Endothelial cell of umbilical vein (primary cell): ENCODE results near the genes PRSS2 and EPHB6.

- PRO-cap, result no peak
CAGE:
- cytosol, long polyA minus RNA, result no peak
- cytosol, long polyA plus RNA, result no peak
- long polyA plus RNA, result no peak
- nucleus, long polyA minus RNA, result no peak
- nucleus, long polyA plus RNA, result no peak
These were observed 101.0 kb downstream of the PARP12 start for GRCh38 chr7:139961408-139962499.

DNA sequence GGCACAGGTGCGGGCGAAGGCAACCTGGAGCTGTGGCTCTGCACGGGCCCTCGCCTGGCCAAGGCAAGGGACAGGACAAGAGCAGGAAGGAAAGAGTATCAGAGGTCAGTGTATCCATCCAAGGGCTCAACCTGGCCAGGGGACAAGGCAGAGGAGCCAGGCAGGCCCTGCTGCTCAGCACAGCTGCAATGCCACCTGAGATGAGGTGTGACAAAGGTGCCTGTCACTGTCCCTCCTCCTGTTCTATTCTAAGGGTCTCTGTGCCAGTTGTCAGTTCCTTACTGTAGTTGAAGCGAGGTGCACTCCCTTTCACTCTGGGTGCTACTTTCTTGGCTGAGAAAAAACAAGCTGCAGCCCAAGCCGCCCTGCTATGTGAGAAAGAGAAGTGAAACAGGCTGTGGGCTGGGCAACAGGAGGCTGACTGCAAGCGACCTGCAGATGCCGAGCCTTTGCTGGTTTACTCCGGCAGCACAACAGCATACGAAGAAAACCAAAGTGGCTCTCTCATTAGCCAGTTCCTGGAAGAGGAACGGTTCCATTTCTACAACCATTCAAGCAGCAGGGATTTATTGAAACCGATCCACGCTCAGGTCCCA, 33.3 kb upstream of the KDM7A start:
- PRO-cap, result no peak
CAGE:
- cytosol, long polyA minus RNA, result no peak
- cytosol, long polyA plus RNA, result no peak
- long polyA plus RNA, result no peak
- nucleus, long polyA minus RNA, result no peak
- nucleus, long polyA plus RNA, result no peak

DNA sequence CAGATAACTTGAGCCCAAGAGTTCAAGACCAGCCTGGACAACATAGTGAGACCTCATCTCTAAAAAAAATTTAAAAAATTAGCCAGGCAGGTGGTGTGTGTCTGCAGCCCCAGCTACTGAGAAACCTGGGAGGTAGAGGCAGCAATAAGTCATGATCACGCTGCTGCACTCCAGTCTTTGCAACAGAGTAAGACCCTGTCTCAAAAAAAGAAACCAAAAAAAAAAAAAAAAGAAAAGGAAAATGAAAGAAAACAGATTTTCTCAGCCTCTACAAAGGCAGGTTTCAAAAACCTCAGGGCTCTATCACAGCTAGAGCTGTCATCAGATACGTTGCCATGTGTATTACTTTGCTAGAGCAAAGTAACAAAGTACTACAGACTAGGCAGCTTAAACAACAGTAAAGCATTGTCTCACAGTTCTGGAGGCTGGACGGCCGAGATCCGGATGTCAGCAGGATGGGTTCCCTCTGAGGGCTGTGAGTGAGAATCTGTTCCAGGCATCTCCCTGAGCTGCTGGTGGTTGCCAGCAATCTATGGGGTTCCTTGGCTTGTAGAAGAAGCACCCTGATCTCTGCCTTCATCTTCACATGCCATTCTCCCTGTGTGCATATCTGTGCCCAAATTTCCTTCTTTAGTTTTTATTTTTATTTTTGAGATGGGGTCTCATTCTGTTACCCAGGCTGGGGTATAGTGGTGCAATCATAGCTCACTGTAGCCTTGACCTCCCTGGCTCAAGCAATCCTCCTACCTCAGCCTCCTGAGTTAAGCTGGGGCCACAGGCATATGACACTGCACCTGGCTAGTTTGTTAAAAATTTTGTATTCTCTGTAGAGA, 48.8 kb upstream of the KDM7A start:
- PRO-cap, result no peak
CAGE:
- cytosol, long polyA minus RNA, result no peak
- cytosol, long polyA plus RNA, result no peak
- long polyA plus RNA, result no peak
- nucleus, long polyA minus RNA, result no peak
- nucleus, long polyA plus RNA, result no peak

DNA sequence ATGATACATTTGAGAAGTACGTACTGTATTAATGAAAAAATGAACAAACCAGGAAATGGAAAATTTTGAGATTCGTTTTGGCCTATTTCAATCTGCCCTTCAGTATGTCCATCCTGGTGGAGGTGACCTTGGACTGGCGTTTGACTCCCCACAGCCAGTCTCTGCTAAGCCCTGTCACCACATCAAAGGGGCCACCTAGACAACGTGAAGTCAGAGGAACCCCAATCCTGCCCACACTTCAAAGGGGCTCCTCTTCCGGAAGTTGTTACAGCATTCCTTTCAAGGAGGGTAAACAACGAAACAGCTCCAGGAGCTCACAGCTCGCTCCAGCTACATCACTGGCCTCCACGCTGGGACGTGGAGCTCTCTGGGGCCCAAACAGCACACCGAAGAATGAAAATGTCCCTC, 52.7 kb upstream of the KDM7A start:
- PRO-cap, result no peak
CAGE:
- cytosol, long polyA minus RNA, result no peak
- cytosol, long polyA plus RNA, result no peak
- long polyA plus RNA, result no peak
- nucleus, long polyA minus RNA, result no peak
- nucleus, long polyA plus RNA, result no peak

- PRO-cap, result no peak
CAGE:
- cytosol, long polyA minus RNA, result no peak
- cytosol, long polyA plus RNA, result no peak
- long polyA plus RNA, result no peak
- nucleus, long polyA minus RNA, result no peak
- nucleus, long polyA plus RNA, result no peak
These were observed 53.2 kb upstream of the KDM7A start for GRCh38 chr7:140229900-140230446.

DNA sequence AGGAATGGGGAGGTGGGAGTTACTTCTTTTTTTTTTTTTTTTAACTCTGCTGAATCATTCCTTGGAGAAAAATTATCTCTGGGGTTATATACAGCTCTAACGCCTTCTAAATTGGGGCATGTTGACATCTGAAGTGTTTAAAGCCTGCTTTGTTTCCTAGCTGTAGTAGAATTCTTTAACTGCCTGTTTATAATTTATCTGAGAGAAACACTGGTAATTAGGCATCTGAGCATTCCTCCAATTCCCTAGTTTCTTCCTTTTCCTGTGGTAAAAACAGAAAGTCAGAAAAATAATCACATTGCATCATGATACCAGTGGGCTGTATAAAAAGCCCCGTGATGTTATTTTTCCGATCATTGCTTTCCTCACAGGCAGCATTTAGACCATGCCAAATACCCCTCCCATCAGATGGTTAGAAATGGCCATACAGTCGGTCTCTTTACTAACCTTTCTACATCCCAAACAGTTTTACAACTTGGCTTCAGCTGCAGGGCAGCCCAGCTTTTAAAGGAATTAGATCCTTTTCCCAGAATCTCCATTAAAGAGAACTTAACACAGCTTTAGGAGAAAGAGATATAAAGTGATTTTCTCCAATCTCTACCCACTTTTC, 98.7 kb upstream of the KDM7A start:
- PRO-cap, result unidirectional peak, plus-strand start at position 407 of the sequence
CAGE:
- cytosol, long polyA minus RNA, result no peak
- cytosol, long polyA plus RNA, result no peak
- long polyA plus RNA, result no peak
- nucleus, long polyA minus RNA, result no peak
- nucleus, long polyA plus RNA, result no peak

GRCh38 chr7:140607455-140608107, 33.0 kb downstream of the DENND2A start:
- PRO-cap, result no peak
CAGE:
- cytosol, long polyA minus RNA, result no peak
- cytosol, long polyA plus RNA, result no peak
- long polyA plus RNA, result no peak
- nucleus, long polyA minus RNA, result no peak
- nucleus, long polyA plus RNA, result no peak

DNA sequence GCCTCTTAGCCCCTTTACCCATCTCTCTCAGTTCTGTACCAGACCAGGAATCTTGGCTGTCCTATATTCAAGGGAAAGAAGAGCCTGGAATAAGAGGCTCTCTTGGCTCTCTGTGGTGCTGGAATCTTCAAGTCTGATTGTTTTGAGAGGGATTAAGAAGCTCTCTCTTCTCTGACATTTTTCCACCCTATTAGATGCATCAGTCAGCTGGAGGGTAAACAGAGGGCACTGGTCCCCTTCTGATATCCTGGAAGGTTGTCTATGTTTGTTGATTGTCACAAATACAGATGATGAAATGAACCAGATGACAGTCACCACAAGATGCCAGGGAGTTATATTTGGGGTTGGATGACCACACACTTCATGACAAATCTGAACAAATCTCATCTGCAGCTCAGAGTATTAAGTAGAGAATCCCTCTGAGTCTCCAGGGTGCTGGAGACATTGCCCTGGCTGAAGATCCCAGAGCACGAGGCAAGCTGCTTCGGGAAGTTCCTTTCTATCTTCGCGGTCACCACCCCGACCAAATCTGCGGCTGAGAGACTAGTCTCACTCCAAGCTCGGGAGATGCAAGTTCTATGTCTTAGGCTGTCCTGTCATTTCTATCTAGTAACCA, 9.1 kb downstream of the DENND2A start:
- PRO-cap, result no peak
CAGE:
- cytosol, long polyA minus RNA, result no peak
- cytosol, long polyA plus RNA, result no peak
- long polyA plus RNA, result no peak
- nucleus, long polyA minus RNA, result no peak
- nucleus, long polyA plus RNA, result no peak

GRCh38 chr7:140639767-140640690, 584 bp downstream of the DENND2A start:
- PRO-cap, result bidirectional peak, plus-strand start at chr7:140640378, minus-strand start at chr7:140640361
CAGE:
- cytosol, long polyA minus RNA, result no peak
- cytosol, long polyA plus RNA, result no peak
- long polyA plus RNA, result no peak
- nucleus, long polyA minus RNA, result no peak
- nucleus, long polyA plus RNA, result no peak

- PRO-cap, result no peak
CAGE:
- cytosol, long polyA minus RNA, result no peak
- cytosol, long polyA plus RNA, result no peak
- long polyA plus RNA, result no peak
- nucleus, long polyA minus RNA, result no peak
- nucleus, long polyA plus RNA, result no peak
These were observed 86.4 kb downstream of the NDUFB2 start for GRCh38 chr7:140782848-140783437.

GRCh38 chr7:140925157-140925227, 263 bp upstream of the BRAF start:
- PRO-cap, result no peak
CAGE:
- cytosol, long polyA minus RNA, result no peak
- cytosol, long polyA plus RNA, result no peak
- long polyA plus RNA, result no peak
- nucleus, long polyA minus RNA, result no peak
- nucleus, long polyA plus RNA, result no peak

DNA sequence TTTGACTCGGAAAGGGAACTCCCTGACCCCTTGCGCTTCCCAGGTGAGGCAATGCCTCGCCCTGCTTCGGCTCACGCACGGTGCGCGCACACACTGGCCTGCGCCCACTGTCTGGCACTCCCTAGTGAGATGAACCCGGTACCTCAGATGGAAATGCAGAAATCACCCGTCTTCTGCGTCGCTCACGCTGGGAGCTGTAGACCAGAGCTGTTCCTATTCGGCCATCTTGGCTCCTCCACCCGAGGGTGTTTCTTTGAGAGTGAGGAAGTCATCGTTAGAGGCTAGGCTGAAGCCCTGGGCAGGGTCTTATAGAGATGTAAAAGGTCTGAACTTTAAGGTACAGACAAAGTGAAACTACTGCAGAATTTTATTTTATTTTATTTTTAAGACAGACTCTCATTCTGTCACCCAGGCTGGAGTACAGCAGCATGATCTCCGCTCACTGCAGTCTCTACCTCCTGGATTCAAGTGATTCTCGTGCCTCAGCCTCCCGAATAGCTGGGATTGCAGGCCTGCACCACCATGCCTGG, 6.0 kb upstream of the TMEM178B start:
- PRO-cap, result no peak
CAGE:
- cytosol, long polyA minus RNA, result no peak
- cytosol, long polyA plus RNA, result no peak
- long polyA plus RNA, result no peak
- nucleus, long polyA minus RNA, result no peak
- nucleus, long polyA plus RNA, result no peak

- PRO-cap, result no peak
CAGE:
- cytosol, long polyA minus RNA, result no peak
- cytosol, long polyA plus RNA, result no peak
- long polyA plus RNA, result no peak
- nucleus, long polyA minus RNA, result no peak
- nucleus, long polyA plus RNA, result no peak
These were observed 6.2 kb downstream of the DENND11 start for GRCh38 chr7:141695603-141696314.

GRCh38 chr7:142544082-142544357, 205.3 kb upstream of the PRSS1 start:
- PRO-cap, result no peak
CAGE:
- cytosol, long polyA minus RNA, result no peak
- cytosol, long polyA plus RNA, result no peak
- long polyA plus RNA, result no peak
- nucleus, long polyA minus RNA, result no peak
- nucleus, long polyA plus RNA, result no peak

- PRO-cap, result no peak
CAGE:
- cytosol, long polyA minus RNA, result no peak
- cytosol, long polyA plus RNA, result no peak
- long polyA plus RNA, result no peak
- nucleus, long polyA minus RNA, result no peak
- nucleus, long polyA plus RNA, result no peak
These were observed 133.8 kb upstream of the PRSS1 start for GRCh38 chr7:142615389-142615905.

DNA sequence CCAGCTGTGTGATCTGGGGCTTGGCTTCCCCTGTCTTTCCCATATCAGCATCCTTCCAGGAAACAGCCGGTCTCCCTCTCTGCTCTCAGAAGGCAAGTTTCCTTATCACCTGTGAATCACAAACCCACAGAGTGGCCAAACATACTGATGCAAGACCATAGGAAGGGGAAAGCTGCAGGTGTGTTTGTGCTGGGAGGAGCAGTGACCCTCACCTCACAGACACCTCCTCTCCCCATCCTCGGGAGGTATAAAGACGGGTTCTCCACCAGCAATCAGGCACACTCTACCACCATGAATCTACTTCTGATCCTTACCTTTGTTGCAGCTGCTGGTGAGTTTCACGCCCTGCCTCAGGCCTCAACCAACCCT, at the start of gene PRSS2:
TSS of gene PRSS2 (plus strand) at position 279 of the 369 bp plus-strand sequence.
- PRO-cap, result no peak
CAGE:
- cytosol, long polyA minus RNA, result no peak
- cytosol, long polyA plus RNA, result no peak
- long polyA plus RNA, result no peak
- nucleus, long polyA minus RNA, result no peak
- nucleus, long polyA plus RNA, result no peak

DNA sequence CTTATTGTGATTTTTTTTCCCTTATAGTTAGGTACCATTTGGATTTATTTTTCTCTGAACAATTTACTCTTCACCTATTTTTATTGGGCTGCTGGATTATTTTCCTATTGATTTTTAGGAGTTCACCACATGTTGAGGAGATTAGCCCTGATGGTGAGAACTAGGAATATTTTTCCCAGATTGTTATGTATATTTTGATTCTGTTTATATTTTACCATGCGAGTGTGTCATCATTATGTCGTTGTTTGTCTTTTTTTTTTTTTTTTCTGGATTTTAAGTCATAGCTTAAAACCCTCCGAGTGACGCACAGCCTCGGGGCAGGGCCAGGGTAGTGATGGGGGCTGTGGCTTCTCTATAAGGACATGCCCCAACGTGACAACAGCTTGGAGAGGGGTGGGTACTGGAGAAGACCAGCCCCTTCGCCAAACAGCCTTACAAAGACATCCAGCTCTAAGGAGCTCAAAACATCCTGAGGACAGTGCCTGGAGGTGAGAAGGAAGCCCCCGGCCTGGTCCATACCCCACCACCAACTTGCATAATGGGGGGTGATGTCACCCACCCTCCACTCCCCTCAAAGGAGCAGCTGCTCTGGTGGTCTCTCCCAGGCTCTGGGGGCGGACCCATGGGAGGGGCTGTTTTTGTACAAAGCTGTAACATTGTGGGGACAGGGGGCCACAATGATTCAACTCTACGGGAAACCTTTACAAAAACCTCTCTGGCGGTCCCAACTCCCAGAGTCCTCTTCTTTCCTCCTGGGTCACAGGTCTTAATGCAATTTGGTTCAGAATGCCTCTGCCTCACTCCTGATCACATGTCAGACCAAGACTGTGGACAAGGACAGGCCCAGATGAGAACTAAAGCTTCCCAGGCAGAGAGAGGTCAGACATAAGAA, 15.0 kb downstream of the PRSS2 start:
- PRO-cap, result no peak
CAGE:
- cytosol, long polyA minus RNA, result no peak
- cytosol, long polyA plus RNA, result no peak
- long polyA plus RNA, result no peak
- nucleus, long polyA minus RNA, result no peak
- nucleus, long polyA plus RNA, result no peak

DNA sequence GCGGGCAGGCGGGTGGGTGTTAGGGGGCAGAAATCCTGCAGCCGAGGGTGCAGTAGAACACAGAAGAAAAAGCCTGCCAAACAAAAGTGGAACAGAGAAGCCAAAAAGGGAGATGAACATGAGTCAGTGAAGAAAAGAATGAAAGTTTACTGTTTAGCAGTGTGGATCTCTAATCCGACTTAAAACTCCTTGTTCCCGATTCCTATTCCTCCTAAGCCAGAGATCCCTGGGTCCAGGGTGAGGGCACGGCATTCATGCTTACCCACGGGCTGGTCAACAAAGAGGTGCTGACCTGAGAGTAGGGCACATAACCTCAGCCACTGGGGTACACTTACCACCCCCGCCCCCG, 27.1 kb downstream of the PRSS2 start:
- PRO-cap, result no peak
CAGE:
- cytosol, long polyA minus RNA, result no peak
- cytosol, long polyA plus RNA, result no peak
- long polyA plus RNA, result no peak
- nucleus, long polyA minus RNA, result no peak
- nucleus, long polyA plus RNA, result no peak

- PRO-cap, result no peak
CAGE:
- cytosol, long polyA minus RNA, result no peak
- cytosol, long polyA plus RNA, result no peak
- long polyA plus RNA, result no peak
- nucleus, long polyA minus RNA, result no peak
- nucleus, long polyA plus RNA, result no peak
These were observed at the start of gene EPHB6 for GRCh38 chr7:142854873-142855349. TSS of gene EPHB6 (plus strand) at chr7:142855076.

- PRO-cap, result no peak
CAGE:
- cytosol, long polyA minus RNA, result no peak
- cytosol, long polyA plus RNA, result no peak
- long polyA plus RNA, result no peak
- nucleus, long polyA minus RNA, result no peak
- nucleus, long polyA plus RNA, result no peak
These were observed 5.7 kb downstream of the GSTK1 start for GRCh38 chr7:143268607-143269769.